Kidney (tissue), 2 donors: ENCODE measurements around a stretch of chr12.

DNA sequence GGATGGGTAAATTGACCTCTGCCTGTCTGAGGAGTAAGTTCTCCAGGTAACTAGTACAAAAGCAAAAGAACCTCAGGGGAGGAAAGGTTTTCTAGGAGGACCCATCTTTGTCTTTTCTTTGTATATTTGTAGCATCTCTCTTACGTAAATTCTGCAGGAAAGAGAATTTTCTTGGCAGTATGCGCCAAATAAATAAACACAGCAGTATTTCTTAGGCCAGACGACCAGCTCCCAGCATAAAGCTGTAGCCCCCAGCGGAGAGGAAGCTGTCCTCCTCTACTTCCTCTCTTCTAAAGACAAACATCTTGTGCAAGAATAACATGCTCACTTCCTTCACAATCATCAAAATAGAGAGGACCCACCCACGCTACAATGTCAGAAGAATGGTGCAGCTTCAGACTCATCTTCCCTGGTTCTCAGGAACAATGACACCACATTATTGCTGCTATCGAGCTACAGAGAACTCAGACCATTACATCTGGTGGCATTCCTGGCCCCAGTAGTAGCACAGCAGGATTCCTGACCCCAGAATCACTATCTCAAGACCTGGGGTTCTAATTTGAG lies 16.5 kb upstream of the VWF start:
- PRO-cap = no peak
- RRBS = no CpG with 5 or more reads among the region's 6 CpGs

GRCh38 chr12:6183864-6184284 lies 16.3 kb upstream of the CD9 start:
- PRO-cap = no peak
- RRBS = no CpG with 5 or more reads among the region's 4 CpGs

- PRO-cap = no peak
- RRBS = no CpG with 5 or more reads among the region's 11 CpGs
Observed at GRCh38 chr12:6202362-6203413, 2.5 kb downstream of the CD9 start.

GRCh38 chr12:6204499-6205663 lies 4.7 kb downstream of the CD9 start:
- PRO-cap = no peak
- RRBS = no CpG with 5 or more reads among the region's 13 CpGs

DNA sequence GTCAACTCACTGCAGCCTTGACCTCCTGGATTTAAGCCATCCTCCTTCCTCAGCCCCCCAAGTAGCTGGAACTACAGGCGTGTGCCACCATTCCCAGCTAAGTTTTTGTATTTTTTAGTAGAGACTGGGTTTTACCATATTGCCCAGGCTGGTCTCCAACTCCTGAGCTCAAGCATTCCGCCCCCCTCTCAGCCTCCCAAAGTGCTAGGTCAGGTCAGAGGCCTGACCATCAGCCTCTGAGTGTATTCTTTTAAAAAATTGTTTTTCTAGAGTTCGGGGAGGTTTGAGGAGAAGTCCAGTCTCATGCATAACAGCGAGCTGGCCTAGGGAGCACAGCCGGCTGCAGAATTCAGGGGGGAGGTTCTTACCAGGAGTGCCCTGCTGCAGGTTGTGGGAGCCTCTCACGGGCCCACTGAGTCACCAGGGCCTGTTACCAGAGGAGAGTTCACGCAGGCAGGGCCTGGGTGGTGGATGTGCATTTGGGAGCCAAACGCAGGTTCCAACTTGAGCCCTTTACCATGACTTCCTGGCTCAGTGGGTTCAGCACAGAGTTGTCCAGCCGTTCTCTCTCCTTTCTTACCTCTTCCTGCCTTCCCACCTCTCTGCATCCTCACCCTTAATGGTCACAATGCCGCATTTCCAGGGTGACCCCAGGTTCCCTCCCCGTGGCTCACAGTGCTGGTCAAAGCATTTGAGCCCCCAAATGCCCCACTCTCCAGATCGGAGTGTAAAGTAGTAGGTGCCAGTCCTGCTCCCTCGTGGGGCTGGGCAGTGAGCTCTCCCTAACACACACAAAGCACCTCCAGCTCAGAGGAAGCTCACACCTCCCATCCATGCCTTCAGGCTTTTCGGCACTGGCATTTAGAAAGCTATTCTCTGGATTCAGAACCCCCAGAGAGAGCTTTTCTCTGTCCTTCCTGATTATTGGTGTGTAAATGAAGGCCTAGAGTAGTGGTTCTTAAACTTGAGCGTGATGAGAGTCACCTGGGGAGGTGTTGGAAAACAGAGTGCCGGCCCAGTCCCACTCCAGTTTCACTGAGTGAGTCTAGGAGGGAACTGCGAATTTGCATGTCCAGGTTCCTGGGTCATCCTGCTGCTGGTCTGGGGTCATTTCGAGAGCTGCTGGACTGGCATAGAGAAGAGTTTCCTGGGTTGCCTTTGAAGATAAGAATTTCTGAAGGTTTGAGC lies 14.6 kb downstream of the CD9 start:
- PRO-cap = no peak
- RRBS = no CpG with 5 or more reads among the region's 18 CpGs

- PRO-cap = no peak
- RRBS = 20% methylated on average over 1 of the region's 19 CpGs
Observed at GRCh38 chr12:6224404-6225287, 24.4 kb downstream of the CD9 start.

DNA sequence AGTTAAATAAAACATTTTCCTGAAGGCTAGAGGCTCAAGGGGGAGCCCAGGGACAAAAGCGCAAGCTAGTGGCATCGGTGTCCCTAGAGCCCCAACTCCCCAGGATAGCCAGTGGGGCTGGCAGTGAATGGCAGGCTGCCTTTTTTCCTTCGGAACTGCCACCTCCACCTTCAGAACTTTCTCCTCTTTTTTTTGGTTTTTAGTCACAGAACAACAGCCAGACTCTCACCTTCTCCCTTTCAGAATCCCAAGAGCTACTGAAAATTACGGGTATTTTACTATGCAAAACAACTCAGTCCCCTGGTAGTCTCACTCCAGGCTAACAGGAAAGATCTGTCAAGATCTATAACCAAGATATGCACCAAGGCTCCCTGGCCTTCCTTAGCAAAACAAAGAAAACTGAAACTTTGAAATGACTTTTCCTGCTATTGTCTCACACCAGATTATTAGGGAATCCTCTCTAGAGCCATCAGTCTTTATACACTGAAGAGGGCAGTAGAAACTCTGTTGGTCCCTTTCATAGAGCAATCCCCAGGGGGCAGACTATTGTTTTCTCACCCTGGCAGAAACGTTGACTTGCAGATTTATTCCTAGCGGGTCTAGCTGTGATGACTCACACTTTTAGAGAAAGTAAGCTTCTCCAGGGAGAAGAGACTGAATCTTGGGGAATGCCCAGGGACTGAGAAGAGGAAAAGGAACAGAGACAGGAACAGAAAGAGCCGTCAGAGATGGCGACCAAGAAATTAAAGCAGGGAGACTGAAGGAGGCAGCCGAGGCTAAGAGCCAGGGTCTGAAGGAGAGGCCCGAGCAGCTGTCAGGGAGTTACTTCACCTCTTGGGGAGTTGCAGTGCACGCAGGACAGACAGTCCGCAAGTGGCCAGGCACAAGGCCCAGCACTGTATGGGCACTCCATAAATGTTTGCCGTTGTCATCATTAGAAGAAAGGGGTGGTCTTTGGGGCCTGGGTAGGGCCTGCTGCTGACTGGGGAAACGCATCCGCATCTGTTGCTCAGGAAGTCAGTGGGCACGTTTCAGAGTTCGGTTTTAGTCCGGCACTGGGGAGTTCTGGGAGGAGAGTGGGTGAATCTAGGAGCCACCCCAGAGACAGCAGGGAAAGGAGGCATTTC lies 12.8 kb downstream of the PLEKHG6 start:
- PRO-cap = bidirectional peak, plus-strand start at position 657 of the sequence, minus-strand start at position 431 of the sequence
- RRBS = no CpG with 5 or more reads among the region's 18 CpGs

GRCh38 chr12:6330983-6331351 lies 10.9 kb downstream of the TNFRSF1A start:
- PRO-cap = no peak
- RRBS = no CpG with 5 or more reads among the region's 2 CpGs

GRCh38 chr12:6334944-6336078 lies 6.6 kb downstream of the TNFRSF1A start:
- PRO-cap = bidirectional peak, plus-strand start at chr12:6335855, minus-strand start at chr12:6335771
- RRBS = no CpG with 5 or more reads among the region's 23 CpGs

GRCh38 chr12:6423416-6424050 lies 21.2 kb upstream of the CD27 start:
- PRO-cap = no peak
- RRBS = no CpG with 5 or more reads among the region's 10 CpGs

DNA sequence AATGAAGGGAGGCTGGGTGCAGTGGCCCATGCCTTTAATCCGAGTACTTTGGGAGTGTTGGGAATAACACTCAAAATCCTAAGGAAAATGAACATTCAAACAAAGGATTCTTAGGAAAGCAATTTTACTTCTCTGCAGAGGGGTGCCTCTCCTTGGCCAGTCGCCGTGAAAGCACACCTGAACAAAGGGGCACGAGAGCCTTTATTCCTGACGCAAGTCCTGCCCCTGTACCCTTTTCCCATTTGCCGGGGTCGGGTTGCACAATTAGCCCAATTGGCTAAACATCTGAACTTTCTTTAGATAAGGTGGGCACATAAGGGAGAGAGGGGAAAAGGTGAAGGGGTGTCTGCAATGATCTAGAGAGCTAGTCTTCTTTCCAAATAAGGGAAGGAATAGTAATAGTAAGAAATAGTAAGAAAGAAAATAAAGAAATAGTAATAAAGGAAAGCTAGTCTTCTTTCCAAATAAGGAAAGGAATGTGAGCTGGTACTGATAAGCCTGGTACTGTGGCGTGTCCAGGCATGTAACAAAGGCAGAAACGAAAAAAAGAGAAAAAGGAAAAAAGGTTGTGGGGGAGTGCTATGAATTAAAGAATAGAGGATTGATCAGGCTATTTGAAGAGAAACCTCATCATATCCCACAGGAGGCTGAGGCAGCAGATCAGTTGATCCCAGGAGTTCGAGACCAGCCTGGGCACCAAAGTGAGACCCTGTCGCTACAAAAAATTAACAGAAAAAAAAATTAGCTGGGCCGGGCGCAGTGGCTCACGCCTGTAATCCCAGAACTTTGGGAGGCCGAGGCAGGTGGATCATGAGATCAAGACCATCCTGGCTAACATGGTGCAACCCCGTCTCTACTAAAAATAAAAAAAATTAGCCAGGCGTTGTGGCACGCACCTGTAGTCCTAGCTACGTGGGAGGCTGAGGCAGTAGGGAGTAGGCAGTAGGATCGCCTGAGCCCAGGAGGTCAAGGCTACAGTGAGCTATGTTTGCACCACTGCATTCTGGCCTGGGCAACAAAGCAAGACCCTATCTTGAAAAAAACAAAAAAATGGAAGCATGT lies 13.7 kb downstream of the NCAPD2 start:
- PRO-cap = no peak
- RRBS = no CpG with 5 or more reads among the region's 20 CpGs

DNA sequence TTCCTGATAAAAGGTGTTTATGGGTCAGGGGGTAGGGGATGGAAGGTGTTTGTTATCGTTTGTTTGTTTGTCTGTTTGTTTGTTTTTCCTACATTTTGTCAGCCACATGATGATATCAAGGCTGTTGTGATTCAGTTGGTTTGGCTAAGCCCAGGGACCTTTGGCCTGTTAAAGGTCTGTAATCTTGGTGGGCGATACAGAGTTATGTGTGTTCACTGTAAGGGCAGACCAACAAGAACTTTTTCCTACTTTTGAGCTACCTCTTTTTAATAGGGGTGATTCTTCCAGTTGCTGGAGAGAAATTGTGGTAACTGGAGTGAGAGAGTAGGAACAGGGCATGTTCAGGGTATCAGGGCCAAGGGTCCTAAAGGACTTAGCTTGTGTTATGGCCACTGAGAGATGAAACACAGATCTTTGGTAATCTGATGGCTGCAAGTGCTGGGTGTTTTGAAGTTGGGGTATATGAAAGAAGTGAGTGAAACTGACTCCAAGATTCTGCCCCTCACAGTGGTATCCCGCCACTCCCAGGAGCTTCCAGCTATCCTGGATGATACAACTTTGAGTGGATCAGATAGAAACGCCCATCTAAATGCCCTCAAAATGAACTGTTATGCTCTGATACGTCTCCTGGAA lies 16.3 kb downstream of the NCAPD2 start:
- PRO-cap = no peak
- RRBS = no CpG with 5 or more reads among the region's 5 CpGs

DNA sequence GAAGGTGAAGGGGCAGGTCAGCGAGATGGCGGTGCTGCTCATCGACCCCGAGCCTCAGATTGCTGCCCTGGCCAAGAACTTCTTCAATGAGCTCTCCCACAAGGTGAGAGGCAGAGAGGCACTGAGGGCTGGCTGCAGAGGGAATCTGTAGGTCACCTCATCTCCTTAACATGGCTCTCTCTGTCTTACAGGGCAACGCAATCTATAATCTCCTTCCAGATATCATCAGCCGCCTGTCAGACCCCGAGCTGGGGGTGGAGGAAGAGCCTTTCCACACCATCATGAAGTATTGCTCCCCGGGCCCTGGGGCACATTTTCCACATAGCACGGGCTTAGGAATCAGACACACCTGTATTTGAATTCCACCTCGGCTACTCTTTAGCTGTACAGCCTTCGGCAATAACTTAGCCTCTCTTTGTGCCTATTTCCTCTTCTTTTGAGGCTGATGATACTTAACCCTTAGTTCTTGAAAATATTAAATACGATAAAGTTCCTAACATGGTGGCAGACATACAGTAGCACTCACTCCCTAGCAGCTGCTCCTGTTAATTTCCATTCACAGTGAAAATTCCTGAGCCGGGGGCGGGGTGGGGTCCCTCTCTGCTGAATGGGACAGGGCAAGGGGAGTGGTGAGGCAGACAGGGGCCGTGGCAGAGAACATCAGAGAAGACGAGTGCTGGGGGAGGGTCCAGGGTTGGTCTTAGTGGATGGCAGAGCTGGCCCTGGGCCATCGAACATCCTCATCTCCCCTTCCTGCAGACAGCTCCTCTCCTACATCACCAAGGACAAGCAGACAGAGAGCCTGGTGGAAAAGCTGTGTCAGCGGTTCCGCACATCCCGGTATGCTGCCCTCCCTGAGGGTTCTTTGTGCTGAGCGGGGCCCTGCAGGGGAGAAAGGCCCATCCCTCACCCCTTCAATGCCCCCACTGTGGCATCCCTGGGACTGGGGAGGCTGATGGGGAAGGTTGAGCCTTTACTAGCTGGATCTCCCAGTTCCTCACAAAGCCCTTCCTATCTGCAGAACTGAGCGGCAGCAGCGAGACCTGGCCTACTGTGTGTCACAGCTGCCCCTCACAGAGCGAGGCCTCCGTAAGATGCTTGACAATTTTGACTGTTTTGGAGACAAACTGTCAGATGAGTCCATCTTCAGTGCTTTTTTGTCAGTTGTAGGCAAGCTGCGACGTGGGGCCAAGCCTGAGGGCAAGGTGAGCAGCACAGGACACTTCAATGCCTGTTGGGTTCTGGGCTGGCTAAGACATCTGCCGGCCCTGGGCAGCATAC lies 5.1 kb upstream of the GAPDH start:
- PRO-cap = no peak
- RRBS = no CpG with 5 or more reads among the region's 28 CpGs

GRCh38 chr12:6530438-6531049 lies 3.8 kb upstream of the GAPDH start:
- PRO-cap = no peak
- RRBS = no CpG with 5 or more reads among the region's 13 CpGs

DNA sequence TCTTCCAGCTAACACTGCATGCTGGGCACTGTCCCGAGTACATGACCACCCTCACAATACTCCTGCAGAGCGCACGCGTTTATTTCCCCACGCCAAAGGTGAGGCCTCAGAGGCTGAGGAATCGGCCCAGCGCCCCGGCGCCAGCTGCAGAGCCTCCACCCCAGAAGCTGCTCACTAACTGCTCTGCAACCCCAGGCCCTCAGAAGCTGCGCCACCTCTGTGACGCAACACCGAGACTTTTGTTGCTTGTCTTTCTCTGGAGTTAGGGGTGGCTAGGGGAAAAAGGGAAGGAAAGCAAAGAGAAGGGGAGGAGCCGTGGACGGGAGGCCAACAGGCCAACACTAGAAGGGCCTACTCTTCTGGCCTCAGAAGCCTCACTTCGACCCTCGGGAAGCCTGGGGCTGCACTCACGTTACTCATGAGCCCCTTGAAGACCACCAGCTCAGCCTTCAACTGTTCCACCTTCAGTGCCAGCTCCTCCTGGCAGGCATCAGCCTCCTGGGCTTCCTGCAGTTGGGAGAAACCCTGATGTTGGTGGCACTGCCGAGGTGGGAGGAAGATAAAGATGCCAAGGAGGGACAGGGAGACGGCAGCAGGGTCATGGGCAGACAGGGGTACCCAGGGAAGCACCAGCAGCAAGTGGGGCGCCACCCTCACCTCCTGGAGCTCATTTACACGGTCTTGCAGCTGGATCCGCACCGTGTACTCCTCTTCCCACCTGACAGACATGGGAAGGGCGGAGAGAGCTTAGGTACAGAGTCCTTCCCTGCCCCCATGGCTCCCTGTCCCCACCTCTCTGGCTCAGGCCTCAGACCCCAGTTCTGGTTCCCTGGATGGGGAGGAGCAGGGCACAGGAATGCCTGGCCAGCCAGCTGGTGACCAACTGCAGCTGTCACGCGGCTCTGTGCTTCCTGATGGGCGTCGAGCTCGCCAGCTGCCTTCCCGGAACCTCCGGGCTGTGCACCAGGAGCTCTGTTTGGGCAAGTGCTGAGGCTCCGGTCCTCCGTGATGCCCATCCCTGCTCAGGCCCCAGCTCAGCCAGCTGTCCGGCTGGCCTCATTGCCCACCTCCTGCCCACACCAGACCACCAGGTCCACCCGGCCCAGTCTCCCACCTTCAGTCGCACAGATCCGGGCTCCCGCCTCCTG lies 5.2 kb downstream of the IFFO1 start:
- PRO-cap = no peak
- RRBS = 61% methylated on average over 5 of the region's 38 CpGs

DNA sequence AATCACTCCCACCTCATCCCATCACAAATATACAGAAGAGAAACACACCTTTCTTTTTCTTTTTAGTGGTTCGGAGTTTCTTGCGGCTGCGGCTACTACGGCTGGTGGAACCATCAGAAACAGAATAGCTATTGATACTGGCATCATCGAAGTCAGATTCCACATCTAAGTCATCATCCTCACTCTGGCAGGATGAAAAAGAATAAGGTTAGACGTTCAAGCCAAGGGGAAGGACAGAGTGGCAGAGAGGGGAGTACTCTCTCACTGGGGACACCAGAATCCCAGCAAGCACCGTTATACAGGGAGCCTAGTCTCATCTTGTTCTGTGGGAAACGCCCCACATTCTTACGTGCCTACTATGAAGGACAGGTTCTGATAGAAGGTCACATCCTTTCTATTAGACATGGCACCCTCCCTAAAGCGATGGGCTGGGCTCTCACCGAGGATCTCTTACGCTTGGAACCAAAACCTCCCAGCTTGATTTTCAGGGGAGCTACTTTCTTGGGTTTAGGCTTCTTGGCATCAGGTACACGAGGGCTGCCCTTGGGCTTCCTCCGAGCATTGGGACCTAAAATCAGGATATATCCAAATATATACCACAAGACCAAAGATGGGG lies 6.6 kb downstream of the CHD4 start:
- PRO-cap = no peak
- RRBS = no CpG with 5 or more reads among the region's 14 CpGs

DNA sequence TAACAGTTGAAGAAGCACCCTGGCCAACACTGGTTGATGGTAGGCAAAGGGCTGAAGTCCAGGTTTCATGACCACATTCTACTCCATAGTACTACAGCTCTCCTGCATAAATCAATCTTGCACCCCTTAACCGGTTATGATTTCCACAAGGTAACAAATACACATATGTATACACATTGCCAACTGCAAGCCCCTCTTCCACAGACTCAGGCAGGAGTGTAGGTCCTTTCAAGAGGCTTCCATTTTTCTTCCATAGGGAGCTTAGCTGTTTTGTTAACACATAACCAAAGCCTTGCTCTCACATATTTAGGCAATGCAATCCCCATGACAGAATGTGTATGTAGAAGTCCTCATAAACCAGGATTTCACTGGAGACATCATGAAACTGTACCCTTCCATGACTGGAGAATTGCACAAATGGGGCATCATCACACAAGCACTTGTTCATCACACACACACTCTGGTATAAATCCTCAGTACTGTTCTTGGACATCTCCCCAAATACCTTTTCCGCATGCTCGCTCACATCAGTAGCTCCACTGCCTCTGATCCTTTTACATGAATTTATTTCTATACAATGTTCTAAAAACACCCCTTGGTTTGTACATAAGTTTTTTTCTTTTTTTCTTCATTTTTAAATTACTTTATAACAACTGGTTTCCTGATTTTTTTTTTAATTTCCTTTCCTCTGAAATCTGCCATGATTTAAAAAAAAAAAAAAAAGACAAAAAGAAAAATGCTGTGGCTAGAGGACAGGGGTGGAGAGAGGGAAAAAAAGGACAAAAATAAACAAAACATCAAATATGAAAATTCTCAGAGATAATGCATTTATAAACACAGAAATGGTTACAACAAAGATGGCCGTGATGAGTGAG lies 3.2 kb upstream of the ING4 start:
- PRO-cap = no peak
- RRBS = no CpG with 5 or more reads among the region's 4 CpGs

- PRO-cap = no peak
- RRBS = 70% methylated on average over 3 of the region's 12 CpGs
Observed at GRCh38 chr12:6818107-6818653, 3.4 kb upstream of the GPR162 start.

DNA sequence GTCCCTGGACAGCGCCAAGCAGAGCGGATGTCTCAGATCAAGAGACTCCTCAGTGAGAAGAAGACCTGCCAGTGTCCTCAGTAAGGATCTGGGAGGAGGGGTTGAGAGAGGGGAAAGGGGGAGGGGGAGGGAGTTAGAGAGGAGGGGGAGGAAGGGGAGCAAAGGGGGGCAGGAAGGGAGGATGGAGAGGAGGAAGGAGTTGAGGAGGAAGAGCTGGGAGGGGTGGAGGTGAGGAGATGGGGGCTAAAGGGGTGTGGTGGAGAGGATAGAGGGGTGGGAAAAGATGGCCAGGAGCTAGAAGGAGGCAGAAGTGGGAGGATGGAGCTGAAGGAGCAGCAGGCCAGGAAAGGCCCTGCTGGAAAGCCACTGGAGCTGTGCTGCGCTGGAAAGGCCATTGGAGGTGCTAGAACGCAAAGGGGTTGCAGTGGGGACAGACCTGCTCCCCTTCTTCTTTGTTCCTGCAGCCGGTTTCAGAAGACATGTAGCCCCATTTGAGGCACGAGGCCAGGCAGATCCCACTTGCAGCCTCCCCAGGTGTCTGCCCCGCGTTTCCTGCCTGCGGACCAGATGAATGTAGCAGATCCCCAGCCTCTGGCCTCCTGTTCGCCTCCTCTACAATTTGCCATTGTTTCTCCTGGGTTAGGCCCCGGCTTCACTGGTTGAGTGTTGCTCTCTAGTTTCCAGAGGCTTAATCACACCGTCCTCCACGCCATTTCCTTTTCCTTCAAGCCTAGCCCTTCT lies 2.6 kb upstream of the GPR162 start:
- PRO-cap = no peak
- RRBS = no CpG with 5 or more reads among the region's 13 CpGs

- PRO-cap = no peak
- RRBS = no CpG with 5 or more reads among the region's 19 CpGs
Observed at GRCh38 chr12:6829544-6830190, 1.5 kb downstream of the P3H3 start.